AG04450 (cell line): ENCODE results near the genes ZCCHC17 and PTP4A2.

DNA sequence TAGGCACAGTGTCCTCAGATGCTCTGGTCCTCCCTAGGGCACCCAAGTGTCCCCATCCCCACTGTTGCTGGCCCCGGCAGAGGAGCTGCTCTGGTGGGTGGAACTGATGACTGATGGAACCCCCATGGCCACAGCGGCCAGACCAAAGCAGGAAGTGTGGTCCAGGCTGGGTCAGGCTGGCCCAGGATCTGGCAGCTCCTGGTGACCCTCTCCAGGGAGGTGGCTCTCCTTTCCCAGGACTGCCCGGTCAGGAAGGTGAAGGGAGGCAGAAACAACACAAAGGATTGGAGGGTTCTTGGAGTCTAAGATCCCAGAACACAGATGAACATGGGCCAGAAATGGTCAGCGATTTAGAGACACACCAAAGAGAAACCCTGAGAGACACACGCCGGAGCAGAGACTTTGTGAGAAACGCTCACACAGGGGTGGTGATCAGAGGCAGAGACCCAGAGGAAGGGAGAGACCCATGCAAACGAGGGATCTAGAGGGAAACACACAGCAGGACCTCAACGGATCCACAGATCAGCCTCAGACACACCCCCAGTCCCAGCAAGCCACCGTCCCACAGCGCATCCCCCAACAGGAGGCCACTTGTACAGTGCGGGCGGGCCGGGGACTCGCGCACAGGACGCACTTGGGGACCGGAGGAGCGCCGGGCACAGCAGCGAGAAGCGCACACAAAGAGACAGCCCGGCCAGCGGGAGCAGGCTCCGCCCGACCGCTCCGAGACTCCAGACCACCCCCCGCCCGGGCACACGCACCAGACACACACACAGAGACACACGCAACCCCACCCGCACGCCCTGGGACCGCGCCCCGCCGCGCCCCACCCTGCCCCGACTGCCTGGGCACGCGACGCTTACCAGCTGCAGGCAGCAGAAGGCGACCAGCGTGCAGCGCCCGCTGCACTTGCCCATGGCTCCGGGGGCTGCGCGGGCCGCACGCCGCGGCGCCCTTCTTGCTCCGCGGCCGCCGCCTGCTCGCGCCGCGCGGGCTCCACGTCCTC, 753 bp downstream of the NKAIN1 start:
- CAGE, long polyA plus RNA = no peak
- RRBS = 3% methylated on average over 22 of the region's 65 CpGs

GRCh38 chr1:31296882-31297526, at the start of gene ZCCHC17:
Gene ZCCHC17 (plus strand): TSS chr1:31297032.
- CAGE, long polyA plus RNA = start-site peak on the plus strand at chr1:31296996-31297117, 2,350 and 2,099 reads in 2 replicates
- RRBS = 0% methylated on average over 1 of the region's 35 CpGs

DNA sequence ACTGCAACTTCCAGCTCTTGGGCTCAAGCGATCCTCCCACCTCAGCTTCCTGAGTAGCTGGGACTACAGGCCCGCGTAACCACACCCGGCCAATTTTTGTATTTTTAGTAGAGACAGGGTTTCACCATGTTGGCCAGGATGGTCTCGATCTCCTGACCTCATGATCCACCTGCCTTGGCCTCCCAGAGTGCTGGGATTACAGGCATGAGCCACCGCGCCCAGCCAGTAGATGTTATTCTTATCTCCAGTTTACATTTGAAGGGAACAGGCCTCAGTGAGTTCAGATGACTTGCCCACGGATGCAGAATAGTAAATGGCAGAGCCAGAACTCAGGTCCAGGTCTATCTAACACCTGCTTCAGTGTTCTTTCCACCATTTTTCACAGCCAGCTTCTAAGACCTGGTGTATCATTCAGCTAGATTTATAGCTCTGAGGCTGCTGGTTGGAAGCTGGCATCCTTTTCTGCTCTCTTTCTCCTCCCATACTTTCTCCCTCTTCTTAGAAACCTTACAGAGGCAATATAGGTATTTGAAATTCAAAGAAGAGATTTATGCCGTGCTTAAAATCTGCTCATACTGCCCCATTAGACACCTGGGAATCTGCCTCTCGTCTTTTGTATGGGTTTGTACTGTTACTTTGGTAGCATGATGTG, 10.9 kb downstream of the FABP3 start:
- CAGE, long polyA plus RNA = no peak
- RRBS = no CpG with 5 or more reads among the region's 10 CpGs

- CAGE, long polyA plus RNA = no peak
- RRBS = no CpG with 5 or more reads among the region's 25 CpGs
Measured at GRCh38 chr1:31425449-31426109, 12.6 kb downstream of the SERINC2 start.

GRCh38 chr1:31426125-31426805, 13.3 kb downstream of the SERINC2 start:
- CAGE, long polyA plus RNA = no peak
- RRBS = no CpG with 5 or more reads among the region's 14 CpGs

GRCh38 chr1:31444591-31445162, 31.7 kb downstream of the SERINC2 start:
- CAGE, long polyA plus RNA = no peak
- RRBS = no CpG with 5 or more reads among the region's 5 CpGs

GRCh38 chr1:31445163-31445668, 32.2 kb downstream of the SERINC2 start:
- CAGE, long polyA plus RNA = no peak
- RRBS = no CpG with 5 or more reads among the region's 7 CpGs

- CAGE, long polyA plus RNA = no peak
- RRBS = no CpG with 5 or more reads among the region's 6 CpGs
Measured at GRCh38 chr1:31510336-31510708, 66.0 kb upstream of the TINAGL1 start.

GRCh38 chr1:31588539-31589272, 12.4 kb downstream of the TINAGL1 start:
- CAGE, long polyA plus RNA = no peak
- RRBS = 16% methylated on average over 30 of the region's 58 CpGs

DNA sequence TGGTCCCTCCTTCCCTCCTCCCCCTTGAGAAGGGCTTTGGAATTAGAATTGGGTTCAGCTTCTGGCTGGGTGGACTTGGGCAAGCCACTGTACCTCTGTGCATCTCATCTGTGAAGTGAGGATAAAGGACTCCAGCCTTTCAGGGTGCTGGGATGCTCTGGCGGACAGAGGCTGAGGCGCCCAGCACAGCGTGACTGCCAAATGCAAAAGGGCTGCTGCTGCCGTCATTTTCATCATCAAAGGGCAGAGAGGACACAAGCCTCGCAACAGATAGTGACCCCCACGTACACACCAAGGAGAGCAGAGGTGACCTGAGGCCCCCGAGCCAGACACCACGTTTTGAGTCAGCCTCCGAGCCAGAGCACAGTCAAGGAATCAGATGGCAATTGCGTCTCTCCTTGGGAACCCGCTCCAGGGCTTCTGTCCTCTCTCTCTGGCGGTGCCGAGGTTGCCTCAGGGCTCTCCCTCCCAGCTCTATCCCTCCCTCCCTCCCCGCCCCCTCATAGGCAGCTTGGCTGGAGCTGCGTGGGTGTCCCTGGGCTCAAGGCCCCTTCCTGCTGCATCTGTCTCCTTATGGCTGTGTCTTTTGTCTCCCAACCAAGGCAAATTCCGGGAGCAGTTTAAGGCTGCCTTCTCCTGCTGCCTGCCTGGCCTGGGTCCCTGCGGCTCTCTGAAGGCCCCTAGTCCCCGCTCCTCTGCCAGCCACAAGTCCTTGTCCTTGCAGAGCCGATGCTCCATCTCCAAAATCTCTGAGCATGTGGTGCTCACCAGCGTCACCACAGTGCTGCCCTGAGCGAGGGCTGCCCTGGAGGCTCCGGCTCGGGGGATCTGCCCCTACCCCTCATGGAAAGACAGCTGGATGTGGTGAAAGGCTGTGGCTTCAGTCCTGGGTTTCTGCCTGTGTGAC, 9.0 kb downstream of the HCRTR1 start:
- CAGE, long polyA plus RNA = no peak
- RRBS = no CpG with 5 or more reads among the region's 23 CpGs

DNA sequence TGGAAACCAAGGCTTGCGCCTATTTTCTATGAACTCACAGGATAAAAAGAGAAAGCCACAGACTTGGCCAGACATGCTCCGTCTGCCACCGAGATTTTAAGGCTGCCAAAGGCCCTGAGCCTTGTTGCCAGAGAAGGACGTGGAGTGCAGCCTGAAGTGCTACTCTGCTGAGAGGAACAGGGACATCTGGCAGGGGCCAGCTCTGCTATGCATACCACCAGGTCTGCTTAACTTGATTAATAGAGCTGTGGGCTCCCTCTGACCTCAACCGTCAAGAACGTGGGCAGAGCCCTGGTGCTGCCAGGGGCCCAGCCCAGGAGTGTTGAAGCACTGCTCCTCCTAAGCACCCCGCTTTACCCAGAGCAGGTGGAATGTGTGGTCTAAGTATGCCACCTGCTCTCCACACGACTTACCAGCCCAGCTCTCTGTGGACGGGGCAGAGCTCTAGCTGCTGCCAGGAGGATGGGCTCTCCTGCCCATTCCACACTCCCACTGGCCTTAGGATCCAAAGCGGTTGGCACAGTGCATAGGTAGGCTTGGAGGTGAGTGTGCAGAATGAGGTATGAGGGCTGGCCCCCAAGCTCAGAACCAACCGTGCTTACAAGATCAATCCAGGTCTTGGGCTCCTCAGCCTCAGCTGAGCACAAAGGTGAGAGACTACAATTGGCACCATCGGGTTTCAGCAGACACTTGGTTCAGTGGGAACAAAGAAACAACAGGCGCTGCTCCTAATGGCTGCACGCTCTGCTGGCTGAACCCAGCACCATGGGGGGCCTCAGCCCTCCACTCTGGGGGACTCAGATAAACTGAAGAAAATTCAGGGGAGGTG, 10.7 kb downstream of the HCRTR1 start:
- CAGE, long polyA plus RNA = no peak
- RRBS = no CpG with 5 or more reads among the region's 14 CpGs

DNA sequence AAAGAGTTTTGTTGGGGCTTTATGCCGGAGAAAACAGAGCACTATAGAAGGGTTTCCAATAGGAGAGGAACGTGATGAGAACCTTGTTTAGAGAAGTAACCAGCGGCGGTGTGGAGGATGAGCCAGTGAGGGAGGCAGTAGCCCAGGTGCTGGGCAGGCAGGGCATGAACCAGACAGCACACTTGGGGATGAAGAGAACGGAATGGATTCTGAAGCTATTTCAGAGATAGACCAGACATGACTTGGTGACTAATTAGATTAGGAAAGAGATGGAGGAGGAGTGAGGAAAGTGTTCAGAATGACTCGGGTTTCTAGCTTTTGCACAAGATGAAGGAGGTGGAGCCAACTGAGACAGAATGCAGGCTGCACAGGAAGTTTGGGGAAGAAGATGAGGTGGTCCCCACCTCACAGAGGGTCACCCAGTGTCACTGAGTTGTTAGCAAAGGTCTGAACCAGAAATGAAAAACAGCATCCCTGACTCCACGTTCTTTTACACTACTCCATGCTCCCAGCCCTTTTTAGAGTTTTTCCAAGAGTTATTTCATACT, 5.1 kb downstream of the PEF1 start:
- CAGE, long polyA plus RNA = no peak
- RRBS = no CpG with 5 or more reads among the region's 7 CpGs

- CAGE, long polyA plus RNA = no peak
- RRBS = no CpG with 5 or more reads among the region's 30 CpGs
Measured at GRCh38 chr1:31644935-31645411, 297 bp upstream of the PEF1 start.

DNA sequence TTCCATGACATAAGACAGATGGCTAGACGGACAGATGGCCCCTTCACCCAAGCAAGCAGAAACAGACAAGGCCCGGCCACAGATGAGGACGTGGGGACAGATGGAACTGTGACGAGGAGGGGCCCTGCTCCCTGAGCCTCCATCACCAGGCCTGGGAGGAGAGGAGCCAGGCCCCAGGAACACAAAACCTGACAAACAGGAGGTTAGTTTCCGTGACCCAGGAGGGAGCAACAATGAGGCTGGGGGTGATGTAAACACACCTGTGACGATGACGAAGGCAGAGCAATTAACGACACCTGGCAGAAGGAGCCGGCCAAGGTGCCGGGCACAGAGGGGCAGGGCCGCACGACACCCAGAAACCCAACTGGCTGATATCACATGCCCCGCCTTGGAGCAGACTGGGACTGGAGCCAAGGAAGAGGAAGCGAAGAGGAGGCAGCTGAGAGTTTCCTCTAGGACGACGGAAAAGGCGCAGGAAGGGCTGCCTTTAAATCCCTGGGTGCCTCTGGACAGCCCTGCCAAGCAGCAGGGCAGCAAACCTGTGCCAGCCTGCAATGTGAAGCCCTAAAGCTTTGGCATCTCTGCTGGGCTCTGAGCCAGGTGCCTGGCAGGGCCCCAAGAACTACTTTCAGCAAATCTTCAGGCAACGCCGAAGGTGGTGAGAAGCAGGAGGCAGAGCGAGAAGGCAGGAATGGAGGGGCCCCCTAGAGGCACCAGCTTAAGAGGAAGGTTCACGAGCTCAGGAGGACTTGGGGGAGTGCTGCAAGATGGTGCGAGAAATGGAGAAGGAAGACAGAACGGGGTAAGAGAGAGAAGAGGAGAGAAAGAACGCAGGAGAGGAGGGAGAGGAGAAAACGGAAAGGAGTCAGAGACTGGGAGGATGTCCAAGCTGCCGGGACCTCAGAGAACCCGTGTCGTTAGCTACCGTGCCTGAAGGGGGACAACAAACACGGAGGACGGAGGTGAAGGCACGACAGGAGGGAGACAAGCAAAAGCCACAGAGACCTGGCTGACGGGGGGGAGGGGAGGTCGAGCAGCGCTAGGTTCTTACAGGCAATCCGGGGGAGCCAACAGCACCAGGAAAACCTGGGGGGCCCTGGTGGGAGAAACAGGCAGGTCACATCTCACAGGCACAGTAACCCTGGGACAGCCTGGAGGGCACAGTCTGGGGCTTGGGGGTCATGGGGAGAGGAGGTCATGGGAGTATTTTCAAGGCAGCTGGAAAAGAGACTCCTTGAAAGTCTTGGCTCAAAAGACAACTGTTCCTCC, 25.3 kb upstream of the PEF1 start:
- CAGE, long polyA plus RNA = no peak
- RRBS = no CpG with 5 or more reads among the region's 36 CpGs

- CAGE, long polyA plus RNA = no peak
- RRBS = 72% methylated on average over 6 of the region's 8 CpGs
Measured at GRCh38 chr1:31692638-31693085, 11.2 kb downstream of the COL16A1 start.

DNA sequence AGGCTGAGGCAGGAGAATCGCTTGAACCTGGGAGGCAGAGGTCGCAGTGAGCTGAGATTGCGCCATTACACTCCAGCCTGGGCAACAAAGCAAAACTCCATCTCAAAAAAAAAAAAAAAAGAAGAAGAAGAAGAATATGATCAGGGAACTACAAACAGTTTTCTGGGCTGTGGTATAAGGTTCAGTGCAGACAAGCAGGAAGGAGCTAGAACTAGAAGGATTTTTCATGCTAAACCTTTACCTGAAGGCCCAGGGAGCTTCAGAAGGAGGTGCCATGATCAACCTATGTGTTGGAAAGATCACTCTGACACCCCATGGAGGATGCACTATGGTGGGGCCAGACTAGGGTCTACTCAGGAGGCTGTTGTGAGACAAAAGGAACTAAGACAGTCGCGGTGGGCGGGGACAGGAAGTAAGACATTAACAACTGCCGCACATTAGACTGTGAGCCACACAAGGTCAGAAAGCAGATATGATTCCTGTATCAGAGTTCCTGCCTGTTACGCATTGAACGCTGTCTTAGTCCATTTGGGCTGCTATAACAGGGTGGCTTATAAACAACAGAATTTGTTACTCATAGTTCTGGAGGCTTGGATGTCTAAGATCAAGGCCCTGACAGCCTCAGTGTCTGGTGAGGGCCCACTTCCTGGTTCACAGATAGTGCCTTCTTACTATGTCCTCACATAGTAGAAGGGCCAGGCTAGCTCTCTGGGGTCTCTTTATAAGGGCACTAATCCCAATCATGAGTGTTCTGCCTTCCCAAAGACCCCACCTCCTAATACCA, 49.0 kb downstream of the PTP4A2 start:
- CAGE, long polyA plus RNA = no peak
- RRBS = no CpG with 5 or more reads among the region's 9 CpGs

- CAGE, long polyA plus RNA = start-site peak on the minus strand at chr1:31938218-31938345, 171 and 133 reads in 2 replicates
- RRBS = 2% methylated on average over 28 of the region's 83 CpGs
Measured at GRCh38 chr1:31937990-31938479, at the start of gene PTP4A2. Gene PTP4A2 (minus strand): TSS chr1:31938368.

GRCh38 chr1:32042226-32042760, 28.6 kb downstream of the KHDRBS1 start:
- CAGE, long polyA plus RNA = no peak
- RRBS = no CpG with 5 or more reads among the region's 8 CpGs

DNA sequence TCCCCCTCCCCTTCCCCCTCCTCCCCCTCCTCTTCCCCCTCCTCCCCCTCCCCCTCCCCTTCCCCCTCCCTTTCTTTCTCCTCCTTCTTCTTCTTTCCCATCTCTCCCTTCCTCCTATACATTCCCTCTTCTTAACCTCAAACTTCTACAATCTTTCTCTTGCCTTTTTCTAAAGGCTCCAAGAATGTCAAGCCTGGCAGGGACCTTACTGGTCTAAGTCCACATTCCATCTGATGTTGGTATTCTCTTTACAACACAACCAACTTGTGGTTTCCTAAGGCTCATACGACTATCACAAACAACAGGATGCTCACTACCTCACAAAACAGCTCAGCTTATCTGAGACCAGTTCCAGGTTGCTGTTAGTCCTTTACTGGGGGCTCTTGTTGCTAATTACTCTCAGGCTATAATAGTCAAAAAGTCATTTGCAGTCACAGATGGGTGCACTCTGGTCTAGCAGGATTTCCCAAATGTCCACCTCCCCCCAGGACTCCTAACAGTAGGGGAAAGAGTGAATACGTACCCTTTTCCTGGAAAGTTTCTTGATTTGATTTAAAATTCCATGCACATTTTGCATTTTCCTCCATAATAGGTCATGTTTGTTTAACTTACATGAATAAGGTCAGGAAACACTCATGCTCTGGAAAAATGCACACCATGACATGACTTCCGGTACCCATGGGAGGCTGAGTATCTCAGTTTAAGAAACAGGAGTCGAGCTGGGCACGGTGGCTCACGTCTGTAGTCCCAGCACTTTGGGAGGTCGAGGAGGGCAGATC, 15.9 kb downstream of the LCK start:
- CAGE, long polyA plus RNA = no peak
- RRBS = no CpG with 5 or more reads among the region's 7 CpGs

DNA sequence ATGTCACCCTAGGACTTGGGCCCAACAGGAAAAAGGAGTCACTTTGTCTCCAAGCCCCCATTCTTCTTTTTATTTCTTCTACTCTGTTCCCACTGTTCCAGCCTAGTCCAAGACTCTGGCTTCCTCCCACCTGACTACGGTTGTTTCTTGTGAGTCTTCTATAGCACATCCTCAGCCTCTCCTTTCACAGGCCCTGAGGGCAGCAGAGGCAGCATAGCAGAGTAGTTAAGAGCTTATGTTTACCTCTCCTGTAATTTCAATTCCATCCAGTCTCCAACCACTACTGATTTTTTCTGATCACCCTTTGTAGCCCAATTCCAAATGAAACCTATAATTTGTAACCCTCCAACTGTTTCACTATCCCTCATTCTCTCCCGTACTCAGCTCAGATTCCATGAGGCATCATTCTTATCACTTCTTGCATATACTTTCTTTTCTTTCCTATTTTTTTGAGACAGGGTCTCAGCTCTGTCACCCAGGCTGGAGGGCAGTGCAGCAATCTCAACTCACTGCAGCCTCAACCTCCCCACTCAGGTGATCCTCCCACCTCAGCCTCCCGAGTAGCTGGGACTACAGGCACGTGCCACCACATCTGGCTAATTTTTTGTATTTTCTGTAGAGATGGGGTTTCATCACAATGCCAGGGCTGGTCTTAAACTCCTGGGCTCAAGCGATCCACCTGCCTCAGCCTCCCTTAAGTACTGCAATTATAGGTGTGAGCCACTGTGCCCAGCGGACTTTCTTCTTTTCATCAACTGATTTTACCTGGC, 10.9 kb downstream of the TSSK3 start:
- CAGE, long polyA plus RNA = no peak
- RRBS = no CpG with 5 or more reads among the region's 6 CpGs